Bronchus (tissue), 1 donor: Measurements from ENCODE around the gene TMX4.

- PRO-cap = no peak
Observed at GRCh38 chr20:5156893-5157513, 30.2 kb downstream of the CDS2 start.

GRCh38 chr20:5552164-5552375, 58.7 kb downstream of the GPCPD1 start:
- PRO-cap = no peak

DNA sequence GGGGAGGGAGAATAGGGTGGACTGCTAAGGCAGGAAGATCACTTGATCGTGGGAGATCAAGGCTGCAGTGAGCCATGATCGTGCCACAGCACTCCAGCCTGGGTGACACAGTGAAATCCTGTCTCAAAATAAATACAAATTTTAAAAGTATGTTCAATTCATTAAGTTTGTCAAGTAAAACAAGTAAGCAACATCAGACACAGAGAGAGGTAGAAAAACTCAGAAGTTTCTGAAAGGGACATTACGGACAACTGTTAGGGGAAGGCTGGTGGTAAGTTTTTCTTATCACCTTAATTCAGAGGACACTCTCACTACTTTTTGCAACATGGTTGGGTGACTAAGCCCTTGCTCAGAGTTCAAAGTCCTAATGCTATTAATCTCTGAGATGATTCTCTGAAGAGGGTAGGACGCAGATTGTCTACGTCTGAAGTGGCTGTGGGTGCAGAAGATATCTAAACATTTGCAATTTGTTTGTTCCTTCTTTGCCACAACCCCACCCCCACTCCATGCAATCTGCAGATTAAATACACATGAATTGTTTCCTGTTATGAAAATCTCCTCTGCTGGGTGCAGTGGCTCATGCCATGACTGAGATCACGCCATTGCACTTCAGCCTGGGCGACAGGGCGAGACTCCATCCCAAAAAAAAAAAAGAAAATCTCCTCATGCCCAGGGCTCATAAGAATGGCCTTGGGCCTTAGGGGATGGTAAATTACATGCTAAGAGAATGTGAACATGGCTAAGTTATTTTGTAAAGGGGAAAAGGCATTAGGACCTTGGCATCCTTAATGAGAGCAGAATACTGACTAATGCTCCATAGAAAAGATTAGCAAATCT, 12.9 kb upstream of the SHLD1 start:
- PRO-cap = no peak

DNA sequence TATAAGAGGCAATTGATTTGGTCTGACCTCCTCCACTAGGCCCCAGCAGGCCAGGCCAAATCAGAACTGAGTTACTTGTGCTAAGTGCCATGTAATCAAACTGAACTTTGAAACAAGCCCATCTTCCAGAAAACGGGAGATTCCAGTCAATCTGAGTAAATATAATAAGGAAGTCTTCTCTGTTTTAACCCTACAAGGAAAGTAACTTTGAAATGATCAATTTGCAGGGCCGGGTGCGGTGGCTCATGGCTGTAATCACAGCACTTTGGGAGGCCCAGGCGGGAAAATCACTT, 2.0 kb upstream of the SHLD1 start:
- PRO-cap = no peak

GRCh38 chr20:5832896-5833260, 78.4 kb upstream of the CHGB start:
- PRO-cap = no peak

- PRO-cap = no peak
Observed at GRCh38 chr20:5836056-5836442, 75.3 kb upstream of the CHGB start.

DNA sequence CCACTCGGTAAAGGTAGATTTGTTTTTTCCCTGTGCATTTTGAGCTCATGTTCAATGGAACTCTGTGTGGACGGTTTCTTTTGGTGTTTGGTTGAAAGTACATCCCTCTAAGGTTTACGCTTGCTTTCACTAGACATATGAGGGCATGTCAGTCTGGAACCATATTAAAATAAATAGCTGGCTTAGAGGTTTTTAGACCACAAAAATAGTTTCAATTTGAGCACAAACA, 68.4 kb upstream of the CHGB start:
- PRO-cap = no peak

DNA sequence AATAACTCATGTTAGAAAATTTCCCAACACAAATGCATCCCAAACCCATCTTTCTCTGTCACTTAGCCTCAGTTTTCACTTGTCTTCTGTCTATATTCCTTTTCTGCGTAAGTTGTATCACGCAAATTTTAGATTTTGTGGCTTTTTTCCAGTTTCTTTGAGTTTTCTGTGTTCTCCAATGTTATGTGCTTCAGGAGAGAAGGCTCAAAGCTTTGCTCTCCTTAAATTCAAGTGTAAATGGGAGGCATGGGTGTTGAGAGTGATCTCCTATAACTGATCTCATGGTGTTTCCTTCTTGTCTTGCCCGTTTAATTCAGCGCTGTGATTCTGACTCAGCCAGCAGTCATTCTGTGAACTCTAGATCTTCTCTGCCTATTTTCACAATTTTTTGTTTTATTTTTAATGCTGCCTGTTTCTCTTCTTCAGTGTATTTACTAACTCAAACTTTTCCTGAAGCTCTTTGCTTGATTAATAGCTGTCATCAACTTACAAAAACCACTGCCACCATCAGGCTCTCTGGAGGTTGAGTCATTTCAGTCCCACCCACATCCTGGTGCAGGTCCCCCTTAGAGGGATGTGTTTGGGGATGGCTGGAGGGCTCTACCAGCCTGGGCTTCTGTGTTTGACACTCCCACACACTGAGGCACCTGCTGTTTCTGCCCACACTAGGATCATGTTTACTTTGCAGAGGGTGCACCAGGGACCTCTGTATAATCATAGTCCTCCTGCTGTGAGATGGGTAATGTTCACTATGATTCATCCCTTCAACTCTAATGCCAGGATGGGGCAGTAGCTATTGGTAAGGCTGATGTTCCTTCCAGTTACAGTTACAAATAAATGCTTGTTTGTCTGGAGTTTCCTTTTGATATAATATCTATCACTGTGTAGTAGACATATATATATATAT, 67.2 kb upstream of the CHGB start:
- PRO-cap = no peak

DNA sequence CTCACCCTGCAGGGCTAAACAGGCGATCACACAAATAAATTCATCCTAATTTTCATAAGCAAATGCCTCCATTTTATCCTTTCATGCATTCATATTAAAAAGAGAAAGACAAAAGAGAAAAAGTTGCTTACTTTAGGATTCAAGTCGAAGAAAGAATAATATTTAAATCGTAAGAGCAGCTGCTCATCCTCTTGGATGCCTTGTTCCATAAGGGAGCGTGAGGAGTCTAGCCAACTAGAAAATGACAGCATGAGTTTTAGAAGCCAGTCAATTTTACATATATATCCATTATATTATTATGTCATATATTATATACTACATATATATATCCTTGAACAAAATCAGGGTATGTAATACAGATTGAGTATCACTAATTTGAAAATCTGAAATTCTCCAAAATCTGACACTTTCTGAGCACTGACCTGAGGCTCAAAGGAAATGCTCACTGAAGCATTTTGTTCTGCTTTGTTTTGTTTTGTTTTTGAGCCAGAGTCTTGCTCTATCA, 15.4 kb downstream of the FERMT1 start:
- PRO-cap = no peak

DNA sequence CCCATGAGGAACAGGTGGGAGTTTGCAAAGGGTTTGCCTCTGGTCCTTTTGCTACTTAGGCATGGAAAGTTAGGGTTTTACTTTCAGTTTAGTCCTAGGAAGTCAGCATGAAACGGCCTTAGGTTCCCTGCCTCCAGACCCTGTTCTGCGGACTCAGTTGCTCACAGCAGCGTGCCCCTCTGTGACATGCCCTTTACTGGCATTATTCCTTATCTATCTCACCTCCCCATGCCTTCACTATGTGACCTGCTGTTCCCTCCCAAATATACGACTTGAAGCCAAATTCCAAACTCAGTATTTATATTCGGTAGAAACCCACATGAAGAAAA, 206.2 kb upstream of the BMP2 start:
- PRO-cap = no peak

DNA sequence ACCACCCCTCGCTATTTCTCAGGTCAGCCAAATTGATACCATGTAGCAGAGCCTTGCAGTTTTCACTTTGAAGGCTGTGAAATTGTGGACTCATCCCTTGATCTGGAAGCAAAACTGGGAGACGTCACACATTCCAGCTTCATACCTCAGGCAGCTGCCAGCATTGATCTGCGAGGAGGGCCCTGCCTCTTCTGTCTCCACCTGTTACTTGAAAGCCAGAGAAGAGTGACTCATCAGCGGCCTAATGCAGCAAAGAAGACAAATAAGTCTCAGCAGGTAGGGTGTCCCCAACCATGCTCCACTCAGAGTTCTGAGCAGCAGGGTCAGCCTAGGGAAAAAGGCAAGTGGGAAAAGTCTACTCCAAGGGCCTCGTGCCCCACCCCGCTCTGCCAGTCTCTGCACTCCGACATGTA, 69.4 kb upstream of the BMP2 start:
- PRO-cap = no peak

DNA sequence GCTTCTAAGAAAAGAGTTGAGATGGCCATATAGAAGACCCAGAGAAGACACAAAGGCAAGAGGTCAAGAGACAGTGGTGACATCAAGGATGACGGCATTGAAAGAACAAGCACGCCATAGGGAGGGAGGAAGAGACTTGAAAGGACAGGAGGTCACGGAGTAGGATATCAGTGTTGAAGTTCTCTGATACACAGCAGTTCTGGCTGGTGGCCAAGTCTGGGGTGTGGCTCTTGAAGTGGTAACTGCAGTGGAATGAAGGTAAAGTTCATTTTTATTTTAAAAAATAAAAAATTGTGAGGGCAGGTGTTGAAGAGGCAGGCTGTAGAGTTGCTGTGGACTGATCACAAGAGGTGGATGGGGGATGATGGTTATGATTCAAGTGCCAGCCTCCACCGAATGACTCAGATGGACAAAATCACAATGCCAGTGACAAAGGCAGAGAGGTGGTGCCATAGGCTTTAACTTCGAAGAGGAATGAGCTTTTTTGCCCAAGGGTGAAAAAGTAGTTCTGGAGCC, 53.2 kb upstream of the BMP2 start:
- PRO-cap = no peak

- PRO-cap = no peak
Observed at GRCh38 chr20:6736449-6736820, 31.1 kb upstream of the BMP2 start.

DNA sequence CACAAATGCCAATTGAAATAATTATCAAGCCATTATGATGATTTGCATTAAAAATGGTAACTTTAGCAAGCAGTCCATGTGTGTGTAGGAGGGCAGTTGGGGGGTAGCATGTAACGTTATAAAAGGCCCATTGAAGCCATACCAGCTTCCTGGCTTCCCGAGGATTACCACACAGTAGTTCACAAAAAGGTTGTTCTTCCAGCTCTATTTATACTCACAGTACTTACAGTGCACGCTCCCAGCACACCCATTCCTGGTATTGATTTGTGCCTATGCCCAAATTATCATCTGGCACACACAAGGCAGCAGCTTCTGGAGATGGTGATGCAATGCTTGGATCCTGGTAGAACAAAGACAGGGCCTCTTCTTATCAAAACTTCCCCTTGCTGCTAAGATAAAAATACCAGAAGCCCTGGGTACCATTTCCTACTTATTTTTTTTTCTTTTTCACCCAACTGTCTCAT, 436.8 kb downstream of the HAO1 start:
- PRO-cap = no peak

GRCh38 chr20:7664939-7665239, 275.4 kb downstream of the HAO1 start:
- PRO-cap = no peak

GRCh38 chr20:8019333-8020072, at the start of gene TMX4:
Gene TMX4, minus strand, starts transcription at chr20:8019761.
- PRO-cap = bidirectional peak, plus-strand start at chr20:8019906, minus-strand start at chr20:8019698

DNA sequence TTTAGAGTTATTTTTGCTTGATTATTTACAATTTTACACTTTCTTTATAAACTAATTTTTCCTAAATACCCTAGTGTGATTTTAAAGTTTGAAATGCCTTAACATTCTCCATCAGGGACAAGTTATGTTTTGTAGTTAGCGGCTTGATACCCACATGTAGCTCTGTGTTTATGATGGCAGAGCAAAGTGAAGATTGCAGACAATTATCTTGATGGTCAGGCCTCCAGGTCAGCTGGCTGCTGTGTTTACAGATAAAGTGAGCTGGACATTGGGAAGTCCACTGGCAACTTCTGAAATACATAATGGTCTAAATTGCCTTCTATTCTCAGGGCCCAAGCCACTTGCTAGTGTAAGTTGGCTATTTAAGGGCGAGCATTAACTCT, 58.3 kb downstream of the PLCB1 start:
- PRO-cap = no peak

DNA sequence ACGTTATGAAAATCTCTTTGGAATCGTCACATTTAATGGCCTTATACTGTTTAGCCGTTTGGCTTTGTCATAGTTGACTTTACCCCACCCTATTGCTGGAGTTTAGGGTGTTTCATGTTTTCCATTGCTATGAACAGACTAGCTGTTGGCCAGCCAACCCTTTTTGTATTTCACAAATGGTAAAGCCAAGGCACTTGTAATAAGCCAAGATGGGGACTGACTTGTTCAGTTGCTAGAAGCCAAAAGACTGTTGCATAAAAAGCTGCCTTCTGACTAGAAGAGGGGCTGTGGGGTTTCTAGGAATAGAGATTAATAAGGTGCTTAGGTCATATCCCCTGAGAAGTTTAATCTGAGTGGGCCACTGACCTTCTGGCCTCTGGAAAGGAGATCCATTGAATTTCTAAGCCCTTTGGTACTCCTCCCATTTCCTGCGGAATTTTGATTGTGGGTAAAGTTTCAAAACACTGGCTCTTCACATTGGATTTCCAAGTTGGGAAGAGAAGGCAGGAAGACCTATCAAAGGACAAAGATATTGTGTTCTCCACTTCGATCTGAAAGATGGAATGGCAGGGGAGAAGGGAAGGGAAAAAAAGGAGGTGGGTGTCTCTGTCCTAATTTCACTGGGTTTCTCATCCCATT, 211.1 kb downstream of the PLCB4 start:
- PRO-cap = no peak

DNA sequence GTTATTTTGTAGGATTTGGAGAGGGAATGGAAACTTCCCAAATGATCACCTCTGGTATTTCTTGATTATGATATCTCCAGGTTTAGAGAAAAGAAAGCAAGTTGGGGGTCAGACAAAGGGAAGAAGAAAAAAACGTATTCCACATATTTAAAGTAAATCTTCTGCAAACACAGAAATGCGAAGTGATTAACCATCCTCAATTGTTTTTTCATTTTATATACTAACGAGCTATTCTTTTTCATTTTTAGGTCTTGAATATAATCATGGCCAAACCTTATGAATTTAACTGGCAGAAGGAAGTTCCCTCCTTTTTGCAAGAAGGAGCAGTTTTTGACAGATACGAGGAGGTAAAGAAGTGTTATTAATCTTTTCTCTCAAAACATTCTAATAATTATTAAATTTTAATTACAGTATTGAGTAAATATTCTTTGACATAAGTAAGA, 206.8 kb upstream of the LAMP5 start:
- PRO-cap = no peak

- PRO-cap = no peak
Observed at GRCh38 chr20:9403641-9404265, 110.6 kb upstream of the LAMP5 start.